Smooth muscle cell (in vitro differentiated cells): ENCODE data around the genes PDIA4 and ATP6V0E2.

DNA sequence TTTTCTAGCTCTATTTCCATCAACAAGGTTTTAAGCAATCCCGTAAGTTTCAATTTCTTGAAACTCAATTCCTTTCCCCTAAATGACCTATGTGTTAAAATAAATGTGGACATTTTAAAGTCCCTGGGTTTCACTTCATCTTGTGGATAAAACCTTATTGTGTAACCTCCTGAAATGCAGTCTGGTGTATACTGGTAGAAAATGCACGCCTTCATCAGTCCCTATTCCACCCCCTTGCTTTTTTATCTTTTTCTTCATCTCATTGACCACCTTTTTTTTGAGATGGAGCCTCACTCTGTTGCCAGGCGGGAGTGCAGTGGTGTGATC is 8.9 kb upstream of the C7orf33 start:
- RAMPAGE, long total RNA = no peak

GRCh38 chr7:148620533-148621415 is 30.2 kb downstream of the C7orf33 start:
- RAMPAGE, long total RNA = no peak

DNA sequence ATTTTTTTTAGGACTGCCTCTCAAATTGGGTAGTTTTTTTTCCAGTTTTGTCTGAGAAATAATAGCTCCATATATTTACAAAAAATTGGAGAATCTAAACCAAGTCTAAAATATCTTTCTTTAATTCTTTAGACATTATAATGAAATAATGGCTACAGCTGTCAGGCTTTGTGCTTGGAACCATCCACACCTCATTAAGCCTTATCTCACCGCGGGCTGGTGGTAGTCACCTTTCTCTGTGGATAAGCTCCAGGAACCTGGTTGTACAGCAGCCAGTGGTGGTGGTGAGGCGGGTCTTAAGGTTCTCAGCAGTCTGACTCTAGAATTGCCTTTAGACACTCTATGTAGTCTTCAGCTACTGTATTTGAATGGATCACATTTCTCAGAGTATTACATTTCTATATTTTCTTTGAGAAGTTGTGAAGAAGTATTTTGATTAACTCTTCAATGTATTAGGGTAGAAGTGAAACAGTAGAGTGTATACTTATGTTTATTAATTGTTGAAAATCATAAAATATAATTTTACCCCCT is 34.2 kb downstream of the CUL1 start:
- RAMPAGE, long total RNA = no peak

DNA sequence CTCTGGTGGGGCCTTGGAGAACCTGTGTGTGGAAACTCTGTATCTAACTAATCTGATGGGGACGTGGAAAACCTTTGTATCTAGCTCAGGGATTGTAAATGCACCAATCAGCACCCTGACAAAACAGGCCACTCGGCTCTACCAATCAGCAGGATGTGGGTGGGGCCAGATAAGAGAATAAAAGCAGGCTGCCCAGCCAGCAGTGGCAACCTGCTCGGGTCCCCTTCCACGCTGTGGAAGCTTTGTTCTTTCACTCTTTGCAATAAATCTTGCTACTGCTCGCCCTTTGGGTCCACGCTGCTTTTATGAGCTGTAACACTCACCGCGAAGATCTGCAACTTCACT is 65.7 kb upstream of the EZH2 start:
- RAMPAGE, long total RNA = no peak

DNA sequence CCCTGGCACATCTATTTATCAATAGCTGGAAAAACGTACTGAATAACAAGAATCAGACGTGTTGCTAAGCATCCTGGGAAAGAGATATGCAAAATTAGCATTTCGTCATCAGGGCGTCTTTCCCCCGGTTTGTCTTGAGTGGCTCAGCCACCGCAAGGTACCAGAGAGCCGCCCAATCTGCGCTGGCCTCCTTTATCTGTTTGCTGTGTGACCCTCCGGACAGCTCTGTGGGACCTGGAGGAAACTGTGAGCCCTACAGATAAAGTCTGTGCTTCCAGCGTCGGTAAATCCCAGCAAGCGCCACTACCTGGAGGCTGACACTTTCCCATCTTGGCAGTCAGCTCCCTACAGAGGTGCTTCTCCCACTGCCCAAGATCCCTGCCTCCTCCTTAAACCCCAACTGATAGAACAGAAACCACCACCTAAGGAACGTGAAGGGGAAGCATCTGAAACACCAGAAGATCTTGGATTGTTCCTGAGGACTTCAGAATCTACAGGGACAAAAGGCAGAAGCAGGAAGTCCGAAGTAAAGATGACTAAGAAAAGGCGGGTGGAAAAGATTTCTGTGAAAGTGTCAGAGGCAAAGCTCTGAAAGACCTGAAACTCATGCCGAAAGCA is 40.8 kb downstream of the PDIA4 start:
- RAMPAGE, long total RNA = no peak

- RAMPAGE, long total RNA = start-site peak on the minus strand at chr7:149028460-149028662, 9,137 and 6,140 reads in 2 replicates
Observed at GRCh38 chr7:149028297-149029533, at the start of gene PDIA4. Gene PDIA4, minus strand, starts transcription at chr7:149028505.

DNA sequence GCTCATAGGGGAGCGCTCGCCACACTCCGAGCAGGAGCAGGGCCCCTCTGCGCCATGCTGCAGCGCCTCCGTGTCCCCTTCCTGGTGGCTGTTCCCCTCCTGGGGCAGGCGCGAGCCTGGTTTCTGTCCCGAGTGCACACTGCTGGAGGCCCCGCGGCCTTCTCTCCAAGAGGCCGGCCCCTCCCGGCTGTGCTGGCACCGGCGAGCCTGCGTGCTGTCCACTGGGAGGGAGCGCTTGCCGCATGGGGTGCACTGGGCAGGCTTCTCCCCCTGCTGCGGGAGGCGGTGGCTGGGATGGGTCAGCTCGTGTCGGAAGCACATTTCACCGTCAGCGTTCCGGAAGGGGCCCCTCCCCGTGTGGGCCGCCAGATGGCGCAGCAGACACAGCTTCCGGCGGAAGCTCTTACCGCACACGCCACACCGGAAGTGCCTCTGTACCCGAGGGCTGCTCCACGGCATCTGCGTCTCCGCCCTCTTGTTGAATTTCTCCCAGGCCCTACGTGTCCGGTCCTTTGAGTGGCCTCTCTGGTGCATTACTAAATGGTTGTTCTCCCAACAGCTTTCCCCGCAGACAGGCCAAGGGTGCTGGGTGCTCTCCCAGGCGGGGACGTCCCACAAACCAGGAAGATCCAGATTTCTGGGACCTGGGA is 18.8 kb downstream of the ZNF786 start:
- RAMPAGE, long total RNA = no peak

- RAMPAGE, long total RNA = no peak
Observed at GRCh38 chr7:149239942-149240832, 736 bp downstream of the ZNF212 start.

GRCh38 chr7:149283955-149284674 is 22.1 kb downstream of the ZNF783 start:
- RAMPAGE, long total RNA = no peak

DNA sequence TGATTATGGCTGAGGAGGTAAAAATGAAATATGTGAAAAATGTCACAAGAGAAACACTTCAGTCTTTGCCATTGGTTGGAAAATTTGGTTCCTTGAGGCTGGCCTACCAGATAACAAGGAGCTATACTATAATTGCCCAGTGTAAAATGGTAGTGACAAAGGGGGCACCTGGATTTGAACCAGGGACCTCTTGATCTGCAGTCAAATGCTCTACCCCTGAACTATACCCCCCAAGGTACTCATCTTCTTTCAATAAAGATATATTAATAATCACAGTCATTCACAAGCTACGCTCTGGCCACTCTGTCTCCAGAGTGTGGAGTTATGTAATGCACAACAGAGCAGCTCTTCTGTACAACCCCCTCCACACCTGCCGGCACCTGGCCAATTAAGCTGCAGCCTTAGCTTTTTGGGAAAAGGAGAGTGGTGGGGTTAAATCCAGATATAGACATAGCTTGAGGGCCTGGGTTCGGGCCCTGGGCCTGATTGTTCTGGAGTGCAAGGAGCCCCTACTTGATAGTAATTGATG is 85.2 kb downstream of the ZNF777 start:
- RAMPAGE, long total RNA = no peak

GRCh38 chr7:149564926-149565620 is 67.5 kb upstream of the ZNF746 start:
- RAMPAGE, long total RNA = no peak

GRCh38 chr7:149612190-149612491 is 102.6 kb upstream of the KRBA1 start:
- RAMPAGE, long total RNA = no peak

GRCh38 chr7:149635780-149636041 is 79.0 kb upstream of the KRBA1 start:
- RAMPAGE, long total RNA = no peak

- RAMPAGE, long total RNA = no peak
Observed at GRCh38 chr7:149686263-149686819, 28.4 kb upstream of the KRBA1 start.

GRCh38 chr7:149723142-149724044 is 8.6 kb downstream of the KRBA1 start:
- RAMPAGE, long total RNA = no peak

- RAMPAGE, long total RNA = start-site peak on the plus strand at chr7:149873980-149873998, 34 and 67 reads in 2 replicates
Observed at GRCh38 chr7:149873665-149874168, at the start of gene ATP6V0E2. Gene ATP6V0E2, plus strand, starts transcription at chr7:149873969.

GRCh38 chr7:149883769-149884478 is 10.2 kb downstream of the ATP6V0E2 start:
- RAMPAGE, long total RNA = no peak

- RAMPAGE, long total RNA = no peak
Observed at GRCh38 chr7:150010007-150010376, 136.2 kb downstream of the ATP6V0E2 start.

GRCh38 chr7:150324030-150325093 is 1.0 kb upstream of the ACTR3C start:
- RAMPAGE, long total RNA = no peak

- RAMPAGE, long total RNA = no peak
Observed at GRCh38 chr7:150355032-150355782, 13.4 kb upstream of the REPIN1 start.